Lung (tissue), 4 donors: ENCODE measurements around the gene APOL1.

DNA sequence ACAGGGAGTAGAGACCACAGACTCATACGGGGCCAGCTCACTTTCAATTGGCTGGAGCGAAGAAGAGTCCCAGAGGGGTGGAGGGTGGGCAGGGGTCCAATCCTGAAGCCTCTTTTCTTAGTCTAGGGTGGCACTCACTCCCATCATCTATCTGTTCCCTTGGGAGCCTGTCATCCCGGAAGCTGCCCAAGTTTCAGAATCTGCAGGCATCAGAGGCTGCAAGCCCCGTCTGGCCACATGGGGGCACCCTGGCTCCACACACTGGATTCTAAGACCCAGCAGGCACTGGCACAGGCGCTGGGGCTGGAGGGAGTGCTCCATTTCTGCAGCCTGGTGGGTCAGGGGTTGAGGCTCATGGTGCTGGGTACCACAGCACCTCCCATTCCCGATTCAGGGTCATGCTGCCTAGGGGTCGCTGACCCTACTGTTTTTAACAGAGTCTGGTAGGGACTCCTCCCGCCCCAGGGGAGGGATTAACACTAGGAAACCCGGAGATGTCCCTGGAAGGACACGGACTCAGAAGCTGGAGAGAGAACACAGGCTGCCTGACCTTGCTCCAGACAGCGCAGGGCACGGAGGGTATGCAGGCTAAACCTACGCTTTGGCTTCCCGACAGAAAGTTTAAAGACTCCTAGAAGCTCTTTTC is 243.9 kb upstream of the SYN3 start:
- PRO-cap, result no peak
- RAMPAGE, long total RNA, result no peak
- RRBS, result no CpG with 5 or more reads among the region's 14 CpGs

GRCh38 chr22:33335641-33336313 is 277.6 kb upstream of the SYN3 start:
- PRO-cap, result no peak
- RAMPAGE, long total RNA, result no peak
- RRBS, result no CpG with 5 or more reads among the region's 8 CpGs

DNA sequence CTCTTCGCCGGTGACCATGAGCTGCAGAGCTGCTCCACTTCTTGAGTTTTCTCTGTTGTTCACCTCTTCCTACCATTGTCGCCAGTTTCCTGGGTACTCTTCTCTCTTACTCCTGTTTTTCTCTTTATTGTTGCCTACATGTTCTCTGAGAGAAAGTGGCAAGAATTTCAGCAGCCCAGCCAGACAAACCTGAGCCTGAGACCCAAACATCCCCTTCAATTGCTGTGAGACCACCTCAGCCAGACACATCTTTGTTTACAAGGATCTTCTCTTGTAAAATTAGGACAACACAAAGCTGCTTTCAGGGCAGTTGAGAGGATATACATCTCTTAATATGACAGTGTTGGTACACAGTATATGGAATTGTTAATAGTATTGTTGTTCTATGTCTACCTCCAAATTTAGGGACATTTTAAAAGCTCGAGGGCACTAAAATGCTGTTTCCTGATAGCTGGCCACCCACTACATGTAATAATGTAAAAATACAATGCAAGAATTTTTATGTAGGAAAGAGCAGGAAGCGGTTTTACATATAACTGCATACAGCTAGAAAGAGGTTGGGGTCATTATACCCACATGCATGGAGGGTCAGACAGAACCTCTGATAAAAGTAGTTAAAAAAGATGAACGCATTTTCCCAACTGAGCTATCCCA is 429.3 kb downstream of the LARGE1 start:
- PRO-cap, result no peak
- RAMPAGE, long total RNA, result no peak
- RRBS, result no CpG with 5 or more reads among the region's 6 CpGs

GRCh38 chr22:33492097-33492817 is 428.0 kb downstream of the LARGE1 start:
- PRO-cap, result no peak
- RAMPAGE, long total RNA, result no peak
- RRBS, result no CpG with 5 or more reads among the region's 7 CpGs

DNA sequence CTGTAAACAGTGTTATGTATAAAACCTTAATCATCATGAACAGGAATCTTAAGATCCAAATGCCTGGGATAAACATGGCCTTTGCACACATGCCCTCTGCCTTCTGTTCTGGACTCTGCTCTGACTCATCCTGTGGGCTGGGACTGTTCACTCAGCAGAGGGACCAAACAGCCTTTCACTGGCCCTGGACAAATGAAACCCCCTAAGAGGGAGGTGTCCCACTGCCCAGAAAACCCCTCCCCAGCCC is 53.1 kb downstream of the LARGE1 start:
- PRO-cap, result no peak
- RAMPAGE, long total RNA, result no peak

GRCh38 chr22:33896129-33896847 is 24.0 kb downstream of the LARGE1 start:
- PRO-cap, result no peak
- RAMPAGE, long total RNA, result no peak
- RRBS, result no CpG with 5 or more reads among the region's 9 CpGs

DNA sequence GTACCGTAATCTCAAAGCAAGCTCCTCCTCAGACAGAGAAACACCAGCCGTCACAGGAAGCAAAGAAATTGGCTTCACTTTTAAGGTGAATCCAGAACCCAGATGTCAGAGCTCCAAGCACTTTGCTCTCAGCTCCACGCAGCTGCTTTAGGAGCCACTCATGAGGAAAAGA is 11.6 kb downstream of the LARGE1 start:
- PRO-cap, result no peak
- RAMPAGE, long total RNA, result no peak
- RRBS, result no CpG with 5 or more reads among the region's 3 CpGs

DNA sequence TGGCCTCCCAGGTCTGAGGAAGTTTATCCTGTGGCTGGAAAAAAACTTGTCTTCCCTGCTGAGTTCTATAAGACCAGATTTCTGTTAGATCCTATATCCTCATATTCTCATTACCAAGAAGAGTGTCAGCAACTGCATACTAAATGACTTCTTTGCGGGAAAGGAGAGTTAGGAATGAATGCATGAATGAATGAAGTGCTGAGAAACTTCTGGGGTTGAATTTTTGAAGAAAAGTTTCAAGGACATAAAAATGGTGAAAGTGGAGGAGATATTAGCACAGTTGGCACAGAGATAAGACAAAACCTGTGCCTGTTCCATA is 290.4 kb upstream of the ISX start:
- PRO-cap, result no peak
- RAMPAGE, long total RNA, result no peak
- RRBS, result no CpG with 5 or more reads among the region's 1 CpG

GRCh38 chr22:35350467-35351539 is 30.1 kb upstream of the HMOX1 start:
- PRO-cap, result no peak
- RAMPAGE, long total RNA, result no peak
- RRBS, result 1% methylated on average over 4 of the region's 48 CpGs

DNA sequence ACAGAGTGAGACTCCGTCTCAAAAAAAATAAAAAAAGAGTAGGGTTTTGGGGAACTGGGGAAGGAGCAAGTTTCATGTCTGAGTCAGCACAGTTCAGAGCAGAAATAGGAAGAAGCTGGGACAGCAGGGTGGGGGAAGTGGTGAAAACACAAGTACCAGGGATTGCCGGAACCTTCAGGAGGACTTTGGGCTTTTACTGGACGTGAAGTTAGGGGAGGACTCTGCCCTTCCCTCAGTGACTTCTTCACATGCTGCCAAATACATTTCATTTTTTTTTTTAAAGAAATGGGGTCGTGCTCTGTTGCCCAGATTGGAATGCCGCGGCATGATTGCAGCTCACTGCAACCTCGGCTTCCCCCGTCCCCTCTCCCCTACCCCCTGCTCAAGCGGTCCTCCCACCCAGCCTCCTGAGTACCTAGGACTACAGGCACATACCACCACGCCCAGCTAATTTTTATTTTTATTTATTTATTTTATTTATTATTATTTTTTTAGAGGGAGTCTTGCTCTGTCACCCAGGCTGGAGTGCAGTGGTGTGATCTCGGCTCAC is 24.3 kb upstream of the HMOX1 start:
- PRO-cap, result no peak
- RAMPAGE, long total RNA, result no peak
- RRBS, result no CpG with 5 or more reads among the region's 11 CpGs

GRCh38 chr22:35552211-35552801 is 11.7 kb downstream of the RASD2 start:
- PRO-cap, result no peak
- RAMPAGE, long total RNA, result no peak
- RRBS, result no CpG with 5 or more reads among the region's 12 CpGs

- PRO-cap, result no peak
- RAMPAGE, long total RNA, result no peak
- RRBS, result 71% methylated on average over 3 of the region's 7 CpGs
Observed at GRCh38 chr22:35592269-35593057, 24.7 kb downstream of the MB start.

DNA sequence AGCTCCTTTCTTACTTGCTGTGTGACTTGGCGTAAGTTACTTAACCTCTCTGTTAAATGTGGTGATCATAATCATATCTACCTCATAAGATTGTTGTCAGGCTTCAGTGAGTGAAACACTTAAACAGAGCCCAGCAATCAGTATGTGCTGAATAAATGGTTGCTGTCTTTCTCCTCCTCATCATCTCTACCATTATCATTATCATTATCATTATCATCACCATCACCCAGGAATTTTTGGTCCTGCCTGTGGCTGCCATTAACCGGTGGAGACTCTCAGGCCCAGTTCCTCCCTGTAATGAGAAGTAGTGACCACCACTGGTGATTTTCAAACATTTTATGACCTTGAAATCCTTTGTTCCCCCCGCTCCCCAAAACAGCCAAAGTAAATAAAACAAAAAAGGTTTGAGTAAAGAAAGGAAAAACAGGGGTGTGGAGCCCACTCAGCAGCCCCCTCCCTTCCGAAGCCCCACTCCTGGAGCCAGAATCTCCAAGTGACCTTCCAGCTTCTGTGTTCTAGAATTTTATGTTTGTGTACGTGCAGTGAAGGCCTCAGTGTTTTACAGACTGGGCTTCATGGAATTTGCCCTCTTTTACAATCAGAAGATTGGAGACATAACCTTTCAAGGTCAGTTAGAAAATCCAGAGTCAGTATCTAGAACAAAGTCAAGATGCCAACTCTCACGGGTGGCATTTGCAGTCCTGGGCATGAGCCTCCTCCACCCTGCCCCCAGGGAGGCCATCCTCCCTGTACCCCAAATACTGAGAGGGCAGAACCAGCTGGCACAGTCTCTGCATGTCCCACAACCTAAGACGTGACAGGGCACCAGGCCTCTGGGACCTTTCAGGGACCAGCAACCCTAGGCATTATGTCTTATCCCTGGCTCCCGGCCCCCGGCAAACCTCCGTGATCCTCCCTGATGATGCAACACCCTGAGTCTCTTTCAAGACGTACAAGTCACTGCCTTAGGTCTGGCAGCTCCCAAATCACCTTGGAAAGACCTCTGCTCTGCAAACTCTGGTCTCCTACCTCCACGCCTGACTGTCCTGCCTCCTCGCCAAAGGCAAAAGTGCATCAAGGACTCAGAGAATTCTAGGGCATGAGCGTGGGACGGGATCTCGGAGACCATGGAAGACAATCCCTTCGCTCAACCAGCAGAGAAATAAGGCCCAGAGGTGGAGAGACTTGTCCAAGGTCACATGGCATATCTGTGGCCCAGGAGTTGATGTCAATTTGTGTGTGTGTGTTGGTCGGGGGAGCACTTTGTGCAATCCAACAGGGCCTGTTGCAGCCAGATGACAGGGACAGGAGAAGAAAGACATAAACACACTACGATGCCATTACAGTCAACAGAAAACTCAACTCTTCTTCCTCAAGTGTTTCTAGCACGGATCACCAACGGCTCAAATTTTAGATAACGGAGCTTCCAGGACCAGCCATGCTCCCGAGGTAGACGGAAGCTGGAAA is 2.1 kb downstream of the MB start:
- PRO-cap, result no peak
- RAMPAGE, long total RNA, result no peak
- RRBS, result no CpG with 5 or more reads among the region's 24 CpGs

DNA sequence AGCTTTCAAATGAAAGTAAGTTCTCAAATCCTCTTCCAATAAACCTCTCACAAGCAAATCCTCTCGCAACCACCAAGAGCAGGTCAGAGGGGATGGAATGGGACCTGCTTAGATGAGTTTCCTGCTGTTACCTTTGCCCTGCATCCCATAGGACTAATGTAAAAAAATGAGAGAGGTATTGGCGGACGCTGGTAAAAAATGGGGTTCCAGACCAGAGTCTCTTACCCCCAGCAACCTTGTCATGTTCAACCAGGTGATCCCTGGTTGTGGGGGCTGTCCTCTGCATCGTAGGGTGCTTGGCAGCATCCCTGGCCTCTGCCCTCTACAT is 1.3 kb downstream of the APOL6 start:
- PRO-cap, result no peak
- RAMPAGE, long total RNA, result no peak
- RRBS, result no CpG with 5 or more reads among the region's 4 CpGs

GRCh38 chr22:35821611-35822019 is 103.9 kb downstream of the APOL5 start:
- PRO-cap, result no peak
- RAMPAGE, long total RNA, result no peak
- RRBS, result no CpG with 5 or more reads among the region's 1 CpG

GRCh38 chr22:35836234-35836785 is 118.6 kb downstream of the APOL5 start:
- PRO-cap, result no peak
- RAMPAGE, long total RNA, result no peak
- RRBS, result no CpG with 5 or more reads among the region's 2 CpGs

GRCh38 chr22:35914457-35914866 is 114.2 kb downstream of the RBFOX2 start:
- PRO-cap, result no peak
- RAMPAGE, long total RNA, result no peak
- RRBS, result under 1% methylated on average over 3 of the region's 5 CpGs

DNA sequence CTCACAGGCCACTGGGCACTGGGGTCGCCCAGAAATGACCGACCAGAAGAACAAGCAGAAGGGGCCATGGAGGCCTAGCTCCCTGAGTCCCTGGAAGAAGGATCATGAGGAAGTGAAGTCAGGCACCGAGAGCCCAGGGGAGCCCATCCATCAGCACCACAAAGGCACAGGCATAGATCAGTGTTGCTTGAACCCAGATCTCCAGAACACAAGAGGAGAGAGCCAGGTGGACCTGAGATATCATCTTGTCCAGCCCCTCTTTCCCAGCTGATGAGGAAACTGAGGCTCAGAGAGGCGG is 21.2 kb downstream of the APOL3 start:
- PRO-cap, result no peak
- RAMPAGE, long total RNA, result no peak
- RRBS, result no CpG with 5 or more reads among the region's 4 CpGs

GRCh38 chr22:36147333-36147772 is 13.2 kb downstream of the APOL3 start:
- PRO-cap, result no peak
- RAMPAGE, long total RNA, result no peak
- RRBS, result no CpG with 5 or more reads among the region's 6 CpGs

DNA sequence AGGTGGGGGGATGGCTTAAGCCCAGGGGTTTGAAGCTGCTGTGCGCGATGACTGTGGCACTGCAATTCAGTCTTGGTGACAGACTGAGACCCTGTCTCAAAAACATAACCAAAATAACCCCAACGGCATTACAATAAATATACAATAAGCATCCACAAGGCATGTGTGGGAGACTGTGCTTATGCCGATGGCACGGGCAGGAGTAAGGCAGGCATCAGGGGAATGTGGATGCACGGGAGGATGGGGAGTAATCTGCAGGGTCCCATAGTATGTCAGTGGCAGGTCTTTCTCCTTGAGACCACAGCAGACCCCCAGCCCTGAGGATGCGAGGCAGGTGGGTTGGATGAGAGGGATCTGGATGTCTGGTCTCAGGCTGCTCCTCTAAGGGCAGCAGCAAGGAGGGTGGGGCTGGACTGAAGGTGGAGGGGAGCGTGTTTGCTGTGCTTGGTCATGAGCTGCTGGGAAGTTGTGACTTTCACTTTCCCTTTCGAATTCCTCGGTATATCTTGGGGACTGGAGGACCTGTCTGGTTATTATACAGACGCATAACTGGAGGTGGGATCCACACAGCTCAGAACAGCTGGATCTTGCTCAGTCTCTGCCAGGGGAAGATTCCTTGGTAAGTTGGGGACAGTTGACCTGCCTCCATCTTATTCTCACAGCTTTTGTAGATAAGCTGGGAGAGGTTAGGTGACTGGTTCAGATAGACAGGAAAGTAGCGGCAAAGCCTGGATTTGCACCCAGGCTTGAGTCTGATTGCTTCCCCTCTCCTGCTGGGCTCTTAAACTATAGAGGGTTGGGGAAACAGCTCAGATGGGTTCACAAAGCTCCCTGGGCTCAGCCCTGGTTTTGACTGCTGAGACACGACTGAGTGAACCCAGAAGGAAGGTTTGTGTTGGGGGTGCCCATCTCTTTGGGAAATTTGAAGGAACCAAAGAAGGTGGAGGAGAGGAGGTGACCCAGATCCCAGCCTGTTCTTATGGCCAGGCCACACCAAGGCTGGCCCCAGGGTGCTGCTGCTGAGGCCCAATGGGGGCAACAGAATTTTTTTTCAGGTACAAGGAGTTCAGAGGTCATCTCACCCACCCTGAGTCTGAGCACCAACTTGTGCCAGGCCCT is at the start of gene APOL1:
TSS of gene APOL1 (plus strand) at position 533 of the 1,119 bp plus-strand sequence.
- PRO-cap, result no peak
- RAMPAGE, long total RNA, result no peak
- RRBS, result no CpG with 5 or more reads among the region's 13 CpGs